Caco-2 (cell line): Measurements from ENCODE around the gene EMC6.

GRCh38 chr17:3009331-3009951 lies 54.0 kb downstream of the OR1D5 start:
- PRO-cap, result no peak
- RRBS, result 95% methylated on average over 4 of the region's 14 CpGs

DNA sequence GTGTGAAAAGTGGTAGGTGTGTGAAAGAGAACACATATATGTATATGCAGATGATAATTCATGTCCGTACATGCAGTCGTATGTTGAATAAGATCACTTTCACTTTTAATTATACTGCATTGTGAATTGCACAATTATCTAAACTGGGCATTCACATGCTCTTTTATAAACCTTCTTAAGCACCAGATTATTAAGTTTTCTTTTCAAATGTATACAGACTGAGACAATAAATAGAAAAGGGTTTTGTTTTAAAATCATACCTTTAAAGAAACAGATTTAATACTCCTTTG lies 581 bp downstream of the ASPA start:
- PRO-cap, result no peak
- RRBS, result no CpG with 5 or more reads among the region's 2 CpGs

DNA sequence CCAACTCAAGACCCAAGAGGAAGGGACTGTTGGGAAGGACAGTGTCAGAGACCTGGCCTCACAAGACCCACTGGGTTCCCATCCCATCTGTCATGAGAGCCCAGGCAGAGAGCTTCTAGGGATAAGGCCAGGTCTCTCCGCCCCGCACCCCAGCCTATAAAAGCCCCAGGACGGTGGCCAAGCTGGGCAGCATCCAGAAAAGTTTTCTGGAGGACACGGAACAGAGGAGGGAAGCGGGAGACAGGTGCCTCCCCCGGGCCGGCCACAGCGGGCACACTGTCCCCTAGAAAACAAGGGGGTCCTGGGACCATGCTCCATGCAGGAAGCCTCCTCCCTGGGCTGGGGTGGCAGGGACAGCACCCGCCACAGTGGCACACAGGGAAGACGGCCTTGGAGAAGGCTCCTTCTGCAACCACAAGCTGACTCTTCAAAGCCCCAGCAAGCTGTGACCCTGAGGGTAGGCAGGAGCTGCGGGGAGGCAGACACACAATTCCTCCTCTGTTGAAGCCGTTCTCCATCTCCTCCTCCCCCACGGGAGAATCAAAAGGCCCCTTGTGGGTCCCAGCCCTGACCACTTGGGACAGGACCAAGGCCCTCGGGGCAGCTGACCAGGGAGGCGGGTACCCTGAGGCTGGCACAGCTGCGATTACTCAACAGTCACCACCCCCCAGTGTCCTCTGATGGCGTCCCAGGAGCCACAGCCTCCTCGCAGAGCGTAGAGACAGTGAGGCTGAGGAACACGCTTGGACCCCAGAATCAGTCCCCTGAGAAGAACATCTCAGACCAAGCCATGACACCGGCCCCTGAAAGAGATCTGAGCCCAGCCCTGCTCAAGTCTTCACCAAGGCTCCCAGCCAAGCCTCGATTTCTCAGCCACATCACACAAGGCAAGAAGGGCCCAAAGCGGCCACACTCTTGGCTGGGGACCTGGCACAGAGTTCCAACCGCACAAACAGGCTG lies 26.1 kb downstream of the TRPV3 start:
- PRO-cap, result no peak
- RRBS, result no CpG with 5 or more reads among the region's 24 CpGs

DNA sequence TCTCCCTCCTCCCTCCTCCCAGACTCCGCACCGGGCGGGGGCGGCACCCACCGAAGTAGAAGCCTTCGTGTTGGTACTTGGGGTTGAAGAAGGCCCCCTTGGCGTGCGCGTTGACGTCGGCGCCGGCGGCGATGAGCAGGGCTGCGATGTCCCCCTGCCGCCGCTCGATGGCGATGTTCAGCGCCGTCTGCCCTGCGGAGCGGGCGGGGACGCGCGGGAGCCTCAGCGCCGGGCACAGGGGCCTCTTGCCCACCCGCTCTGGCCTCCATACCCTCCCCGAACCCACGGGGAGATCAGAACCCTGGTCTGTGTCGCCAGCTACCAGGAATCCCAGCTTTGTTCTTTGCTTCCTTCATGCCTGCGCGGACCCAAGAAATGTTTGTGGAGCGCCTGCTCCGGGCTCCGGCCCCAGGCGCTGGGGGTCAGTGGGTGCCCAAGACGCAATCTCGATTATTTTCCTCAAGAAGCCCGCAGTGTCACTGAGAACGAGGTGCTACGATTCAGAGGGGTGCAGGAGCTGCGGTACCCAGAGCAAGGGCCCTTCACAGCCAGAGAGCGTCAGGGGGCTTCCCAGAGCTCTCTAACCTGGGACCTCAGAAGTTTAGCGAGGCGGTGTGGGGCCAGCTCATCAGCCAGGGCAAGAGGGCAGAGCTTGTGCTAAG lies 22.0 kb downstream of the TRPV3 start:
- PRO-cap, result no peak
- RRBS, result 83% methylated on average over 14 of the region's 49 CpGs

DNA sequence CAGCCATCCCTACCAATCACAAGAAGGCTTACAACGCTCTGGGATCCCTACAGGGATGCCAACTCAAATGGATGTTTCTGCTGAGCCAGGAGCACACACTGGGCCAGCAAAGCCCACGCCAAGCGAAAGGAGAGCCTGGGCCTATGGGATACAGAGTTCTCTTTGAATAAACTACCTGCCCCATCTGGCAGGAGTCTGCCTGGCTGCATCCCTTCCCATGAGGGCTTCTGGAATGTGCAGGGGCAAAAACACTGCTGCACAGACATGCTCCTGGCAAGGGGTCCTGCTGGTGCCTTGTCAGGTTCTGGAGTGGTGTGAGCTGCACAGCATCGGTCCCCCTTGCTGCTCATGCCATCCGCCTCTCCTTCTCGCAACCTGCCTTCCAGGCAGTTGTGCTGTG lies 265 bp upstream of the TRPV1 start:
- PRO-cap, result no peak
- RRBS, result no CpG with 5 or more reads among the region's 6 CpGs

DNA sequence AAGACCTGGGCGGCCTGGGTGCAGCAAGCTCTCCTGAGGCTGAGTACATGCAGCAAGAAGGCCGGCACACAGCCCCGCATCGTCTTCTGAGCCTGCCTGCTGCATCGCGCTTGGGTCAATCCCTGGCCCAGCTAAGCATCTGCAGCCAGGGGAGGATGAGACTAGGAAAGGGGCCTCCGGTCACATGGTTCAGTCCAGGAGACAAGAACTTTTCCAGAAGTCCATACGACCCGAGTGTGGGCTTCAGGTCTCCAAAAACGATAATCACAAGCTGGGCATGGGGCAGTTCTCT lies 611 bp upstream of the TRPV1 start:
- PRO-cap, result no peak
- RRBS, result no CpG with 5 or more reads among the region's 10 CpGs

GRCh38 chr17:3634538-3634992 lies 1.5 kb downstream of the SHPK start:
- PRO-cap, result no peak
- RRBS, result no CpG with 5 or more reads among the region's 4 CpGs

- PRO-cap, result no peak
- RRBS, result no CpG with 5 or more reads among the region's 19 CpGs
These were observed 10.6 kb downstream of the CTNS start for GRCh38 chr17:3647119-3647678.

DNA sequence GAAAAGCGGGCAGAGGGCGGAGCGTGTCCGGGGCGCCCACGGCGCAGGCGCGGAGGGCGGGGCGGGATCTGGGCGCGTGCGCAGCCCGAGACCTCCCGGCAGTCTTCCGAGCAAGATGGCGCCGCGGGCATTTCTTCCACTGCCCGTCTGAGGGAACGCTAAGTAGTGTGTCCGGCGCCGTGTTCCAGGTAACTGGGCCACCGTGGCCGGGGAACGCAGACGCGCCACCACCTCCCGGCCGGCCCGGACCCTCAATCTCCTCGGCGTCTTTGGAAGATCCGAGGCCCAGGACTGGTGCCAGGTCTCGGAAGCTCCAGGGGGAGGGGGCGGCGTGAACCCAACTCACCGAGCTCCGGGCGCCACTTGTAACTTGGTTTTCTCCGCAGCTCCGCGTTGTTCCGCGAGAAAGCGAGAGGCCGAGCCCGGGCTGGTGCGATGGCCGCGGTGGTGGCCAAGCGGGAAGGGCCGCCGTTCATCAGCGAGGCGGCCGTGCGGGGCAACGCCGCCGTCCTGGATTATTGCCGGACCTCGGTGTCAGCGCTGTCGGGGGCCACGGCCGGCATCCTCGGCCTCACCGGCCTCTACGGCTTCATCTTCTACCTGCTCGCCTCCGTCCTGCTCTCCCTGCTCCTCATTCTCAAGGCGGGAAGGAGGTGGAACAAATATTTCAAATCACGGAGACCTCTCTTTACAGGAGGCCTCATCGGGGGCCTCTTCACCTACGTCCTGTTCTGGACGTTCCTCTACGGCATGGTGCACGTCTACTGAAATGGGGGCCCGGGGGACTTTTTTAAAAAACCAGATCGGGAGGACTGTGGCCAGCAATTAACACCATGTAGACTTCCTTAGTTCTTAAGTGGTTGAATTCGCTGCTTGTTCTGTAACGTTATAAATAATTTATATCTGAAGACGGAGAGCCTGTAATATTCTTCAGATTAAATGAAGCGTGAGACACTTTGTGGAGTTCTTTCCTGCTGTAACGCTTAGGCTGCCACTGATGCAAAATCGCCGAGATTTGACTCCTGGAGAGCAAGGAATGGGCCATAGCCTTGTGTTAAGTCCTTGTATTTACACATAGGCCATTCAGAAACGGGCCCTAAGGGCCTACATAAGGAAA lies at the start of gene EMC6:
TSS of gene EMC6 (plus strand) at position 101 of the 1,117 bp plus-strand sequence.
- PRO-cap, result bidirectional peak, plus-strand start at position 101 of the sequence, minus-strand start outside the sequence
- RRBS, result 3% methylated on average over 53 of the region's 91 CpGs

DNA sequence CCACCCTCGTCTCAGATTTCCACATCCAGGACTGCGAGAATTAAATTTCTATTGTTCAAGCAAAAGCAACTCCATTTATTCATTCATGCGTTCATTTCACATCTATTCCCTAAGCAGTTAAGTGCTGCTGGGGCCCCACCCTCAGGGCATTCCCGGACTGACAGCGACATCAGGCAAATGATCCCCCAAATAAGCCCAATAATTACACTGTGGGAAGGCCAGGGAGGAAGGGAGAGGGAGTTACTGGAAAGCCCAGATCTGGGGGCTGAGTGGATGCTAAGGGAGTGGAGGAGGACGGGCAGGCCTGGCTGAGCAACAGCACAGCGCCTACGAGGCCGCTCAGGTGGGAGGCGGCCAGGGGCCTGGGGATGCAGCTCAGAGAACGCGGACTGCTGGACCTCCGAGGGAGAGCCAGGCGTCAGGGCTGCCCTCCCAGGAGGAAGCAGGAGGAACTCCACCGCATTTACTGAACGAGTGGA lies 1.3 kb downstream of the P2RX5 start:
- PRO-cap, result no peak
- RRBS, result no CpG with 5 or more reads among the region's 16 CpGs

- PRO-cap, result no peak
- RRBS, result 98% methylated on average over 1 of the region's 18 CpGs
These were observed 4.2 kb upstream of the CAMKK1 start for GRCh38 chr17:3896836-3897638.

DNA sequence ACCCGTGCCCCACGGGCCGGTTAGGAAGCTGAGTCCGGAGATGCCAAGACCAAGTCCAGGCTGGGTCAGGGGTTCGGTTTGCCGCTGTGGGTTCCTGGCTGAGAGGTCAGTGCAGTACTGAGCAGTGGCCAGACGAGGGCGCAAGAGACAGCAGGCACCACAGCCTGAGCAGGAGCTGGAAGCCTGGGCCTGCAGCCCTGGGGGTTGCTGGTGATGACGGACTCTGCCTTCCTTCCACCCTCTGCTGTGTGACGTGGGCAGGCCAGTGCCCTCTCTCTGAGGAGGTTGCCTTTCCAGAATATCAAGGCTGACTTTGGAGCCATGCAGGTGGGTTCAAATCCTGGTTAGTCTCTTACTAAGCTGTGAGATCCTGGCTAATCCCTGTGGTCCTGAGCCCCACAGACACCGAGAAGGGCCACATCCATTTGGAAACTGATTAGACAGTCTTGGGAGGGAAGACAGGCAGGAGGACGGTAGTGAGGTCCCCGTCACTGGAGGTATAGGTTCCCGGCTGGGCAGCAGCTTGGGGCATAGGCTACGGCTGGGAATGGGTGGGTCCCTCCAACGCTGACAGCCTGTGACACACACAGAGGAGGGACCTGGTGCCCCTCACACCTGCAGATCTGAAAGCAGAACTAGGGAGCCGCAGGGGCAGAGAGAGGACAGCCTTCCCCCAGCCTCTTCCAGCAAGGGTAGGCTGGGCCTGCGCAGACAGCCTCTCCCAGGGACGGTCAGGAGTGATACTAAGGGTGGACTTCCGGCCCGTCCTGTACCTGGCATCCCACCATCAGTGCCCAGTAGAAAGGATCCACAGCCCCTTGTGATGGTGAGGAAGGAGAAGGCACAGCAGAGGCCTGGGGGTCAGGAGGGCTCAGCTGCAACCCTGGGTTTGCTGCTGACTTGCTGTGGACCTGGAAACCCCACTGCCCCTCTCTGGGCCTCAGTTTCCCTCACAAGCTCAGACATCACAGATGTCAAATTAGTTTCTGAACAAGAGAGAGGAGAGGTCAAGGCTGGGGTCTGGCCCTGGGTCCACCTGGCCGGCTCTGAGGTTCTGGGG lies 2.1 kb downstream of the P2RX1 start:
- PRO-cap, result no peak
- RRBS, result 78% methylated on average over 1 of the region's 22 CpGs

DNA sequence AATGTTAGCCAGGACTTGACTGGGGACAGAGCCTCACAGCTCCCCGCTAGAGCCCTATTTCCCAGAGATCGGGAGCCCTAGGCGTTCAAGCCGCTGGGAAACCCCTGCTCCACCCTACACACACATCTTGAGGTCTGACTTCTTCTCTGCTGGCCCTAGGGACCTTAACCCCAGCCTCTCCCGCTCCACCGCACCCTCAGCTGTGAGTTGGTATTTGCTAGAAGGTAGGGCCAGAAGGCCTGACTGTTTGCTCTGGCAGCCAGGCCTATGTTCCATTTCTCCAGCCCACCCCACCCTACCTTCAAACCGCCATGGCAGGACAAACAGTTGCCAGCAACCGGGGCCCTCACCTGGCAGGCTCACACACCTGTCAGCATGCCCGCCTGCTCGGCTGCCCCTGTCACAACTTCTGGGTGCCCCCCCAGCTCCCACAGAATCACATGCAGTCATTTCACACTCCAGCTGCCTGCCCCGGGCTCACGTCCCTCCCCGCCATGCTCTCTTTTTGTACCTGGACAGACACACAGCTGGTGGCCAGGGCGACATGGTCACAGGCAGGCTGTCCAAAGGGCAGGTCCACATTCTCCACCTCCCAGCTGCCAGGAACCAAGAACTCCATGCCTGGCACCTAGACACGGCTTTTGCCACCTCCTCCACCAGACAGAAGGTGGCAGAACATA lies 2.5 kb upstream of the ATP2A3 start:
- PRO-cap, result no peak
- RRBS, result no CpG with 5 or more reads among the region's 15 CpGs

GRCh38 chr17:3980767-3981082 lies 16.5 kb upstream of the ATP2A3 start:
- PRO-cap, result no peak
- RRBS, result no CpG with 5 or more reads among the region's 7 CpGs

DNA sequence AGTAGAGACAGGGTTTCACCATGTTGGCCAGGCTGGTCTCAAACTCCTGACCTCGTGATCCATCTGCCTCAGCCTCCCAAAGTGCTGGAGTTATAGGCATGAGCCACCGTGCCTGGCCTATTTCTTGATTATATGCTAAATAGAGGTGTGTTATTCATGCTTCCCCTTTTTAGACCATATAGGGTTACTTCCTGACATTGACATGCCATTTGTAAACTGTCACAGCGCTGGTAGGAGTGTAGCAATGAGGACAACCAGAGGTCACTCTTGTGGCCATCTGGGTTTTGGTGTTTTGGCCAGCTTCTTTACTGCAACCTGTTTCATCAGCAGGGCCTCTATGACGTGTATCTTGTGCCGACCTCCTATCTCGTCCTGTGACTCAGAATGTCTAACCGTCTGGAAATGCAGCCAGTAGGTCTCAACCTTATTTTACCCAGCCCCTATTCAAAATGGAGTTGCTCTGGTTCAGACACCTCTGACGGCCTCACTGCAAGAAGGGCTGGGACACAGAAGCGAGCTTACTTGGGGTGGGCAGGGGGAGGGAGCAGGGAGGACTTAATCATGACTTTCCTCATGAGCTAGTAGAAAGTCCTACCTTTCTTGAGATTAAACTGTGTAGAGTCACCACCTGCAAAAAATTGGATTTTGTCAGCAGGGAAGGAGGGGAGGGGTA lies 38.1 kb upstream of the ATP2A3 start:
- PRO-cap, result no peak
- RRBS, result no CpG with 5 or more reads among the region's 9 CpGs

GRCh38 chr17:4100785-4101884 lies 41.7 kb downstream of the ZZEF1 start:
- PRO-cap, result unidirectional peak, minus-strand start at chr17:4101391
- RRBS, result no CpG with 5 or more reads among the region's 16 CpGs

DNA sequence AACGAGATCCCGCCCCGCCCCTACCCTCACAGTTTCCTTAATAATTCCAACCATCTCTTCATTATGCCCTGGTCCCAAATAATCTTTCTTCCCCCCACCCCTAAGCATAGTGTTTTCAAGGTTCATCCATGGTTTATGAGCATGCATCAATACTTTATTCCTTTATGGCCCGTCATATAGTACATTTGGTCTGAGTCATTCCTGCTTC lies 1.2 kb downstream of the CYB5D2 start:
- PRO-cap, result no peak
- RRBS, result no CpG with 5 or more reads among the region's 4 CpGs

- PRO-cap, result no peak
- RRBS, result no CpG with 5 or more reads among the region's 6 CpGs
These were observed 21.0 kb downstream of the CYB5D2 start for GRCh38 chr17:4163950-4164512.

GRCh38 chr17:4167851-4168050 lies 24.8 kb downstream of the CYB5D2 start:
- PRO-cap, result no peak
- RRBS, result no CpG with 5 or more reads among the region's 10 CpGs

DNA sequence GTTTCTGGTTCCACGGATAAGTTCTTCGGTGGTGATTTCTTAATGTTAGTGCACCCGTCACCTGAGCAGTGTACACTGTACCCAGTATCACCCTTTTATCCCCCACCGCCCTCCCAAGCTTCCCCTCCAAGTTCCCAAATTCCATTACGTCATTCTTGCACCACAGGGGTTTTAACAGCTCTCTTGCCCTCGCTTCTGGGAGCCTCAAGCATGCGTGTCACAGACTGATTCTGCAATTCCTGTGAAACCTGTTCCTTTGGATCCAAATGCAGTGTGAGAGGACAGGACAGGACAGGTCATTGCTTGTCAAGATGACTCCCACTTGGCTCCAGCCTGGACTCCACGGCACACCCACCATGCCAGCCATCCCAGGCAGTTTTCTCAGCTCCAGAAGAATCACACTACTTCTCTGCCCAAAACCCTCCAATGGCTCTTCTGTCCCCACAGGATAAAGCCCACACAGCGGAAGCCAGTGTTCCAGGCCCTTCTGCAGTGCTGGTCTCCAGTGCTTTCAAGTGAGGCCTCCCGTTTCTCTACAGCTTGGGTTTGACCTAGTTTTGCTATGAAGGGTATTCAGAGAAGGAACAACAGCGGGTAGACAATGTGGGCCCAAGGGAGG lies 44.2 kb downstream of the CYB5D2 start:
- PRO-cap, result no peak
- RRBS, result no CpG with 5 or more reads among the region's 11 CpGs